Psoas muscle (tissue), 2 donors: ENCODE results near the genes GRXCR2 and SPINK7.

GRCh38 chr5:143349262-143350033 is 54.0 kb downstream of the NR3C1 start:
- PRO-cap, 2 experiments = no peak in any of the 2 experiments

GRCh38 chr5:143435114-143435655 is 31.7 kb upstream of the NR3C1 start:
- PRO-cap, 2 experiments = no peak in any of the 2 experiments

DNA sequence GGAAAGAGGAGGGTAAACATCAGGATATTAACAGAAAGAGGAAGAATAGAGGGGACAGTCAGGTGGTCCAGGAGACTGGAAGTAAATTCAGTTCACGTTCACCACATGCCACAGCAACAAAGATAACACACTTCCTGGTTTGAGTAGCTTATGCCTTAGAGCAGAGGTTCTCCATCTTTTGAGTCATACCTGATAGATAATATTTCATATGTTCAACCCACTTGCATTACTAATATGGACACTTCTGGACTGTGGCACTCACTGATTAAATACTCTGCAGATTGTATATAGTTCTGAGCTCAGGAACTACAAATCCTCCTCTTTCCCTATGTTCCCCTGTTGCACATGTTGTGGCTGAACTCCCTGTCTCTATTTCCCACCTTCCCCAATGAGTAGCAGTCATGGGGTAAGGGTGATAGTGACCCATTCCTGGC is 180.0 kb upstream of the NR3C1 start:
- PRO-cap, 2 experiments = no peak in any of the 2 experiments

- PRO-cap, 2 experiments = no peak in any of the 2 experiments
These were observed 787 bp downstream of the YIPF5 start for GRCh38 chr5:144169614-144170130.

GRCh38 chr5:145854506-145855291 is 18.1 kb downstream of the GRXCR2 start:
- PRO-cap, 2 experiments = no peak in any of the 2 experiments

DNA sequence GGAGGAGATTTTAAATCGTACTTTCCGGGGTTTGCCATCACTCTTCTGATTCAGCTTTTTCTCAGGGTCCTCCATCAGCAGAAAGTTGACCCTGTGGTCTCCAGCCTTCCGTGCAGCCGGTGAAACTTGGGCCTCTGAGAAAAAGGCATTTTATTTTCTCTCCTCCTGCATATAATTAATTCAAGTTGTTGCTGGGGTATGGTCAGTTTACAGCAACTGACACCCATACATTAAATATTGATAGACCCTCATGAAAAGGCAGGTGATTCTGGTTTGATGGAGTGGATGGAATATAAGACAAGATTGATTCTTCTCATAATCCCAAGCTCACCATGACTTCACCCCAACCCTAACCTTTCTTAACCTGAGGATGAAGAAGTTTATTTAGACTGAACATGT is at the start of gene GRXCR2:
Gene GRXCR2, minus strand, starts transcription at position 121 of the 399 bp plus-strand sequence.
- PRO-cap, 2 experiments = no peak in any of the 2 experiments

- PRO-cap, 2 experiments = no peak in any of the 2 experiments
These were observed 58.0 kb downstream of the PLAC8L1 start for GRCh38 chr5:146047222-146047957.

GRCh38 chr5:146474010-146474357 is 26.9 kb downstream of the TCERG1 start:
- PRO-cap, 2 experiments = no peak in any of the 2 experiments

- PRO-cap, 2 experiments = no peak in any of the 2 experiments
These were observed 27.2 kb downstream of the GPR151 start for GRCh38 chr5:146488445-146489533.

DNA sequence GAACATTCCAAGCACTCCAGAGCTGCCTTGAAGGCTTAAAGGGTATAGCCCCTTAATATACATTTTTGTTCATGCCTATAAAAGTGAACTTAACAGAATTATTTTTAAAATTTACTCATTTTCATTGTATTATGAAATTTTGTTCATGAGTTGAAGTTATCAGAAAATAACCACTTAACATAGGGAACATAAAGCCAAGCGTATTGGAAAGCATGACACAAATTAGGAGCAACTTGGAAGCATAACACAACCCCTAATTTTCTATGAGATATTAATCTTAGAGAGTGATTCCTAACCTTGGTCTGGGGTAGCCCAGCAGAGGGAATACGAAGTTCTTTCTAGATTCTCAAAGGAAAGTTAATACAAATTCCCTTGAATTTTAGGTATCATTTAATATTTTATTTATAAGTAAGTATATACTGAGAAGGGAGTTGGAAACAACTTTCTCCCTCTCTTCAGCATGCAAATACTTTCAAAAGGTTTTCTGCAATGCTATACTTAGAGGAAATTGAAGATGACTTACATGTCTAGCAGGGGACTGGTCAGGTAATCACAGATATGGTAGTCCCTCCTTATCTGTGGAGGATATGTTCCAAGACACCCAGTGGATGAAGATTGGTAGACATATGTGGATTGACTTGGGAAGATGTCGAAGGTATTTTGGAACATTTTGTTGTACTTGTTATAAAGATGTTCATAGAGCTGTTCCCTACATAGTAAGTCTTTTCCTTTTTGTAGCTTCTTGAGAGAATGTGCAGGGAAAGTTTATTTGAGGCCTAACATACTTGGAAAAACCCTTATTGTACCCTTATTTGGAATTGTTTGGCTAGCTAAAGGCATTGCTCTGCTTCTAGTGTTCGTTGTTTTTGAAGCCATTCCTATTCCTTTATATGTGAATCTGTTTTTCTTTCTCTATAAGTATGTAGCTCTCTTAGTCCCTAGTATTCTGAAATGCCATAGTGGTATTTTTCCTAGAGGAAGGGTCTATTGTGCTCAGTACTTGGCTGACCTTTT is 26.0 kb downstream of the GPR151 start:
- PRO-cap, 2 experiments = no peak in any of the 2 experiments

DNA sequence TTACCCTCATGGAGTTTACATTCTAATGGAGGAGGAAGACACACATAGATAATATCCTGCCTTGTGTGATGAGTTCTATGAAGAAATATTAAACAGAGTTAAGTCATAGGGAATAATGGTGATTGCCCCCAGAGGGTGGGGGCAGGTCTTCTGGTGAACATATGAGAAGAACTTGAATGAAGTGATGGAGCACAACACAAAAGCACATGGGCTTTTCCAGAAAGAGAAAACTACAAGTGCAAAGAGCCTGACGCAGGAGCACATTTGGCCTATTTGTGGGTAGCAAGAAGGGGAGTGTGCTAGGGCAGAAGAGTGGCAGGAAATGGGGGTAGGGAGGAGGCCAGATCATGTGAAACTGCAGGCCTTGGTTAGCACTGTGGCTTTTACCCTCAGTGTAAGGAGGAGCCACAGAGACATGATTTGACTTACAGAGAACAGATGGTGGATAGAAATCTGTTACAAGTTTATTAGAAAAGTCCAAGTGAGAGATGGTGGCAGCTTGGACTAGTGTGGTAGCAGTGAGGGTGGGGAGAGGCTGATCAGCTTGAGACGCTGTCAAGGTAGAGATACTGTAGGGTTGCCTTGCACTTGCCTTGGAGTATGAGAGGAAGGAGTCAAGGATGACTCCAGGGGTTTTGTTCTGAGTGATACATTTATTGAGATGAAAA is 126.8 kb downstream of the PPP2R2B start:
- PRO-cap, 2 experiments = no peak in any of the 2 experiments

DNA sequence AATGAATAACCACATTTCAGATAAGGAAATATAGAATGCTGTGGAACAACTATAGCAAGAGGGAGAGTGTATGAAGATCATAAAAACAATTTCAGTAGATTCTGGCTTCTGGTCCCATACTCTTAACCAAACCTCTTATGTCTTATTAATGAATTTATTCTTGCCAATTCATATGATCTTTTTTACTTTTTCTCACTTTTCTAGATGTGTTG is 6.8 kb upstream of the SPINK1 start:
- PRO-cap, 2 experiments = no peak in any of the 2 experiments

DNA sequence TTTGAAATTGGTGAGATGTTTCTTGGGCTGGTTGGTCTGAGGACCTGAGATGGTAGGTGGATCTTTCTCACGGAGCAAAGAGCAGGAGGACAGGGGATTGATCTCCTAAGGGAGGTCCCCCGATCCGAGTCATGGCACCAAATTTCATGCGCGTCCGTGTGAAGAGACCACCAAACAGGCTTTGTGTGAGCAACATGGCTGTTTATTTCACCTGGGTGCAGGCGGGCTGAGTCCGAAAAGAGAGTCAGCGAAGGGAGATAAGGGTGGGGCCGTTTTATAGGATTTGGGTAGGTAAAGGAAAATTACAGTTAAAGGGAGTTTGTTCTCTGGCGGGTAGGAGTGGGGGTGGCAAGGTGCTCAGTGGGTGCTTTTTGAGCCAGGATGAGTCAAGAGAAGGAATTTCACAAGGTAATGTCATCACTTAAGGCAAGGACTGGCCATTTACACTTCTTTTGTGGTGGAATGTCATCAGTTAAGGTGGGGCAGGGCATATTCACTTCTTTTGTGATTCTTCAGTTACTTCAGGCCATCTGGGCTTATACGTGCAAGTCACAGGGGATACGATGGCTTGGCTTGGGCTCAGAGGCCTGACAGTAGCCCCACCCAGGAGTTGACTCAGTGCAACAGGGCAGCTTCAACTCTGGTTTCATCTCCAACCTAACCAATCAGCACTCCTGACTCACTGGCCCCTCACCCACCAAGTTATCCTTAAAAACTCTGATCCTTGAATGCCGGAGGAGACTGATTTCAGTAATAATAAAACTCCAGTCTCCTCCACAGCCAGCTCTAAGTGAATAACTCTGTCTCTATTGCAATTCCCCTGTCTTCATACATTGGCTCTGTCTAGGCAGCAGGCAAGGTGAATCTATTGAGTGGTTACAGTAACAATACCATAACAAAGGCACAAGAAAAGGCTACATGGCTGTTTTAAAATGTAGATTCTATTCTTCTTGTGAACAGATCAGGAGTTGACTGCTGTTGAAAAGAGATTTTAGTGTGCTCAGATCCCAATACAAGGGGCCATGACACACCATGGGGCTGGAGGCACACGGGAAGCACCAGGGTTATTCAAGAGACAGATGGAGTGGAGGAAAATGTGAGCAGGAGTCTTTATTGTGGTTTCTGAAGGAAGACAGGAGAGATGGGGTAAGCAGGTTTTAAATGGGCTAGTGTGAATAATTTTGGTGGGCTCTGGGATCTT is 4.2 kb upstream of the SCGB3A2 start:
- PRO-cap, 2 experiments = no peak in any of the 2 experiments

GRCh38 chr5:148312345-148312605 is at the start of gene SPINK7:
Gene SPINK7, plus strand, starts transcription at chr5:148312423.
- PRO-cap, 2 experiments = no peak in any of the 2 experiments

- PRO-cap, 2 experiments = no peak in any of the 2 experiments
These were observed 18.4 kb upstream of the ADRB2 start for GRCh38 chr5:148807849-148808548.

DNA sequence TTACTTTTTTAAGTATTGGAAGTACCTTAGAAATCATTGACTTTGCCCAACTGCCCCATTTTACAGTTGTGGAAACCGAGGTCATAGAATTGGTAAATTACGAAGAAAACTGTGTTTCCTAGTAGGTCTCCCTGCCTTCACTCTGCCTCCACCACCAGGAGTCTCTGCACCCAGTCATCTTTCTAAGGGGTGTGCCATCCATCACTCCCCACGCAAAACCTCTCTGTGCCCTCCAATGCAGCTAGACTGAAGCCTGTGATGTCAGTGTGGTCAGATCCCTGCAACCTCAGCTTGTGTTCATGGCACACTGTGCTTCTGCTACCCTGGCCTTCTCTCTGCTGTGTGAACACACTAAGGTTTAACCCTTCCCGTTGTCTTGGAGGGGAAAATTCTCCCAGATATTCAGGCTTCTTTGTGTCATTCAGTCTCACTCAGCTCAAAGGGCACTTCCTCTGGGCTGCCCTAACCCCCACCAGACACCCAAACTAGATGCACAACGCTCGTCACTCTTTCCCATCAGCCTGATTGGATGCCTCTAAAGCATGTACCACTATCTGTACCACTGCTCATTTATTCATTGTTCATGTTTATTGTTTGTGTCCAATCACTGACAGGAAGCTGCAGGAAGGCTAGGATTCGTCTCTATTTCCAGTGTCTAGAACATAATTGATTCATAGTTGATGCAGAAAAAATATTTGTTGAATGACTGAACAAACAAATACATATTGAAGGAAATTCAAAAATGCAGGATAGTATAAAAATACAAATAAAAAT is 18.4 kb downstream of the ADRB2 start:
- PRO-cap, 2 experiments = no peak in any of the 2 experiments

DNA sequence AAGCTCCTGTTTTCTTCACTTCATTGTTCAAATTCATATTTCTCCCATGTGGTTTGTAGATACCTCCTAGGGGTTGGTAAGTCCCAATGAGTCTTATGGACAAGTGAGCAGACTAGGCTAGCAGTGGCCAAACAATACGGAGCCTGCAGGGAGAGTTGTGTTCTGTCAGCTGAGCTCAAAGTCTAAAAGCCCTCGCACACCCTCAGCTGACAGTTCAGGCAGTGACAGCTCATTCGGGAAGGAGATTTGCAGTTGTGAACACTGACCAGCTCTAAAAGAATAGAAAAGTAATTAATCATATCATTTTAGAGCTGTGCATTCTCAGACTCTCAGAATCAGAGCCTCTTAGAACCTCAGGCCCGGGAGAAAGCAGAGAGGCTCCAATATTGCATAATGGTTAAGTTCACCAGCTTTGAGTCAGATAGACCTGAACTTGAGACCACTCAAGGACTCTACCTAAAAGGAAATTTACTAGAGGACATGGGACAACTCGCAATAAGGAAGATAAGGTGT is 95.0 kb downstream of the SH3TC2 start:
- PRO-cap, 2 experiments = no peak in any of the 2 experiments

GRCh38 chr5:148970265-148970572 is 92.6 kb downstream of the SH3TC2 start:
- PRO-cap, 2 experiments = no peak in any of the 2 experiments

DNA sequence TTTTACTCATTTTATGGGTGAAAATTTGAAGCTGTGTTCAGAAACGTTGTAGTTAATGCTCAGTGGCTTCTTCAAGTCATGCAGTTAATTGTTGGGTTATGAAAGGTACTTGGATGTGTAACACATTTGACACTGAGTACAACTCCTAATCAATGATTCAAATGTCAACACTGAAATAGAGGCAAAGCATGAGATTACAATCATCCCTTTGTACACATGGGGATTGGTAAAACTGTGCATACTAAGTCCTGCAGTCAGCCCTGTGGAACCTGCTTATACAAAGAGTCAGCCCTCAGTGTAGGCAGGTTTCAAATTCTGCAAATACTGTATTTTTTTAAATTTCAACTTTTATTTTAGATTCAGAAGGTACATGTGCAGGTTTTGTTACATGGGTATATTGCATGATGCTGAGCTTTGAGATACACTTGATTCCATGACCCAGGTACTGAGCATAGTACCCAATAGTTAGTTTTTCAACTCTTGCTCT is 3.4 kb downstream of the ABLIM3 start:
- PRO-cap, 2 experiments = no peak in any of the 2 experiments

DNA sequence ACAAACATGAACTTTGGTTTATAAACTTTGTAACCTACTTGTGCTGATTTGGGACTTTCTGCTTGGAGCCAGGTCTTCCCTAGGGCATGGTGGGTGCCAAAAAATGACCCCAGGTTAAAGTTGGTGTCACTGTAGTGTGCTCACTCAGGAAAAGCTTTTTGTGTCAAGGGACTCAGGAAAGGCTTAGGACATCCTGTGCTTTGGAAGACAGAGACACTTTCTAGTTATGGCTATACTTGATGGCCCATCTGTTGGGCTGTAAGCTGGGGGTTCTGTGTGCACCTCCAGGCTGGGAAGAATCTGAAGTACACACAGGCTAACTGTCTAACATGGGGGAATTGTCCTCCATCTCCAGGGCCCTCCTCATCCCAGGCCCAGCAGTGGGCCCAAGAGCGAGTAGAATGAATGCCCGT is 19.2 kb downstream of the ABLIM3 start:
- PRO-cap, 2 experiments = no peak in any of the 2 experiments